OCI-LY7 (cell line): ENCODE measurements around a stretch of chr3.

- PRO-cap, result no peak
- RAMPAGE, long total RNA, result no peak
Observed at GRCh38 chr3:114623918-114624853, 330.4 kb downstream of the TIGIT start.

DNA sequence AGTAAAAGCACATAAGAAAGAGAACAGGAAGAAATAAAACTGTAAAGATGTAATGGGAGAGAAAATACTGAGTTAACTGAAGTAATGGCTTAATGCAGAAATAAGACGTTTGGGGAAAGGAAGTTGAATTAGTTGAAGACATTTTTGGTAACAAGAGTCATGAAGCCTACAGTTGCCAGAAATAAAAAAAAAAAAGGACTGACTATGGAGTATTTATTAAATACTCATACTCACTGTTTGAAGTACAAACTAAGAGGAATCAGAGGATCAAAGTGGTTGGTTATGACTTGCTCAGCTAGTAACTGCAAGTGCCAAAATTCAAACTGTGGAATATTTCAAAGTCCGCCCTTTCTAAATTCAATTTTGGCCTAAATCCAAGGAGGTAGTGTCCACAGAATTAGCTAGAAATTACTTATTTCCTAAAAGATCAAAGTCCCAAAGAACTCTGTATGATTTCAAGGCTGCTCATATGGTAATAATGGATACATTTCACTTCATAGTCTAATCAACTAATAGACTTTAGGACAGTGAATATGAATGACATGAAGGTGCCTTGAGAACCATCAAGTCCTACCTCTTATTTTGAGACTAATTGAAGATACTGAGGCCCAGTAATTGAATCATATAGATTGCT is 274.5 kb downstream of the ZBTB20 start:
- PRO-cap, result no peak
- RAMPAGE, long total RNA, result no peak

DNA sequence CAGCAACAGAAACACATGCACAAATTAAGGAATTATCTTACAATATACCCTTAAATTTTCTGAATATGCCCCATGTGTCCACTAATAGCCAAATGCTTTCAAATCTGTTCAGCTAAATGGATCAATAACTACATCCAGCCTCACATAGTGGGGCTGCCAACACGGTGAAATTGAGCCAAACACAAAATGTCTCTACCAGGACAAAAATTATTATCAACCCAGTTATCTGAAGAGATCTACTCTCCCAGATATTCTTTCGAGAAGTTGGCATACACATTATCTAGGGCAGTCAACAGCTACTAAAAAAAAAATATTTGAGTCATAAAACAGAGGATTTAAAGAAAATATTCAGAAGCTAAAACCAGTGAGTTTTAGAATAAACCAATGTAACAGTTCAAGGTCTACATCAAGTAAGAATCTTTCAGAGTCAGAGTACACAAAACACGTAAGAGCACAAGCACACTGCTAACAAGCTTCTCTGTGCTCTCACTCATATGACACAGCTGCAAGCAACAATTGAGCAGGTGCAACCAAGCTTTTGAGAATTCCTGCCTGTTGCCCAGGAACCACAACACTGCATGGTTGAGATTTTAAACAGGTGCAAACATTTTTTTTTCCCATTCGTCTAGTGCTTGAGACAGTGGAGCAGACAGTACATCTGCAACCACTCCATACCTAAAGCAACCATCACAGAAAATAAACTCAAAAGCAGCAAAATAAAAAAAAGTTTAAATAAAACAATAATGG is 247.7 kb downstream of the ZBTB20 start:
- PRO-cap, result no peak
- RAMPAGE, long total RNA, result no peak

GRCh38 chr3:115009318-115010207 is 137.5 kb downstream of the ZBTB20 start:
- PRO-cap, result no peak
- RAMPAGE, long total RNA, result no peak

DNA sequence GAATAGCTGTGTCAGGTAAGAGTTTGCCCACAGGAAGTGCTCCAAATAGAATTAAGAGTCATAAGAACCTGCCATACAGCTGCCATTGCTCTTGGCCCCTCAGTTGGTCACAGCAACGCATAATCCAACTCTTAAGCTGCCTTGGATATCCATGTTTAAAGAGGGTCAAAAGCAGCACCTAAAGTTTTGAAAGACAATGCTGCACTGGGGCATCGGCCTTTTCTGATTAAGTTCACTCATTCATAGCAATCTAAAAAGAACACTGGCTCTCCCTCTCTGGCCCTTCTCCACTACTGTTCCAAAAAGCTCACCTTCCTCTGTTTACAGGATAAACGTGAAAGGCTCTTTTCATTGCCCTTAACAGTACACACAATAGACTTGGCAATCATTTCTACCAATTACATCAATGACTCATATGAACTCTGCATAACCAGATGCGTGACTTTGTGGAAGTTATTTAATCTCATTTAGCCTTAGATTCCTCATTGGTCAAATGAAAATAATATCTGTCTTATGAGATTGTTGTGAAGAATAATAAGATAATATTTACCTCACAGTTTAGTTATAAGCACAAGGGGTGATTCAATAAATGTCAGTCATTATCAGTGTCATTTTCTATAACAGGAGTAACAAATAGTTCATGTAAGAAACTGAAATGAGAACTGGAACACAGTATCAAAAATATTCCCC is 74.5 kb downstream of the ZBTB20 start:
- PRO-cap, result no peak
- RAMPAGE, long total RNA, result no peak

GRCh38 chr3:115099429-115100009 is 47.6 kb downstream of the ZBTB20 start:
- PRO-cap, result no peak
- RAMPAGE, long total RNA, result no peak

GRCh38 chr3:115239549-115240115 is 92.5 kb upstream of the ZBTB20 start:
- PRO-cap, result no peak
- RAMPAGE, long total RNA, result no peak

GRCh38 chr3:118765914-118766347 is 268.7 kb downstream of the IGSF11 start:
- PRO-cap, result no peak
- RAMPAGE, long total RNA, result no peak

- PRO-cap, result no peak
- RAMPAGE, long total RNA, result no peak
Observed at GRCh38 chr3:118804675-118805046, 230.0 kb downstream of the IGSF11 start.

DNA sequence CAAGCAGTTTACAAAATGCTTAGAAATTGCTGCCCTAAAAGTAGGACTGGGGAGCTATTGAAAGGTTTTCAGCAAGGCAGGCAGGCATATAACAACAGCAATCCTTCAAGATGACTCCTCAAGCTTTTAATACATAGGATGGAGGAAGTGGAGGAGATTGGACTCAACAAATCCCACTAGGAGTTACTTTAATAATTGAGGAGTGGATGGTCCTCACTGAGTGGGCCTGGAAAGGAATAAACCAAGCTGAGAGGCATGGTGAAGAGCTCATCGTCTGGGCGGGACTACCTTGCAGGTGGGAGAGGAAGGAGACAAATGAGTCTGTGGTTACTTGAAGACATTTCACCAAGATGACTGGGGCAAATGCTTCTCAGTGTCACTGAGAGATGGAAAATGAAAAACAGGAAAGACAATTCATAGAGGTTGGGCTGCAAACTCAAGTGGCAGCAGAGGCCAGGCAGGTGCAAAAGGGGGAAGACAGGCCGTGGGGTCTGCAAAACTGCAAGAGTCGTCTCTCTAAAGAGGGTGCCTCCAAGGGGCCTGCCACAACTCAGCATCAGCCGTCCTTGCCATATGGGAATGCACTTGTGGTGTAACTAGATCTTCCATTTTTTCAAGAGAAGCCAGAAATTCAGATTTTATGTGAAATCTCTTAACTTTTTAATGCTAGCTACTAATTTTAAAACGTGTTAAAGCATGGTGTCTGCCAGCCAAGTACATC is 1.5 kb upstream of the ARHGAP31 start:
- PRO-cap, result no peak
- RAMPAGE, long total RNA, result no peak

- PRO-cap, result no peak
- RAMPAGE, long total RNA, result no peak
Observed at GRCh38 chr3:119589082-119589608, 8.5 kb upstream of the PLA1A start.

DNA sequence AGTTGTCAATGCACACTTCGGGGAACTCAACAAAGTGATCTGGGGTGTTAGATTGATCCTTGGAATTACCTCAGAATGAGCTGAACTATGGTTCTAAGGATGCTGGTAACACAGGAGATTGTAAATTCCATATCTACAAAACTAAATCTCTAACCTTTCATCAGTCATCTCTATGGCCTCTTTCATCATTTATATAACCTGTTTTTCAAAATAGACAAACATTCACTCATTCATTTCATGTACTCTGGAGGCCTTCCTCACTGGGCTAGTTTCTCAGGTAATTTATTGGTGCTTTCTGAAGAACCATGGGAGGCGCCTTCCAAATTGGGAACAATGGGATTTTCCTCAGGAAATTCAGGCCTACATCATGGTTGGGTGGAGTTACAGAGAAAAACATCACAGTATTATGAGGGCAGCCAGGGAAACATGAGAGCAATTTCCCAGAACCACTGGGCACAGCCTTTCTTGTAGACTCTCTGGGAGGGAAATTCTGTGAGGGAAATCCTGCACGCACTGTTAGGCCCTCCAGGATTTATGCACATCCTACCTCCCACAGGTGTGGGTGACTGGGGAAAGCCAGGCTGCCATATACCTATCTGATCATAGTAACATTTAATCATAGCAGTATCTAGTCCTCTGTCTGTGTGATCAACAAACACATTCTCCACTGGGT is 13.3 kb downstream of the POPDC2 start:
- PRO-cap, result no peak
- RAMPAGE, long total RNA, result no peak

- PRO-cap, result no peak
- RAMPAGE, long total RNA, result no peak
Observed at GRCh38 chr3:119650234-119651036, 10.0 kb downstream of the POPDC2 start.

GRCh38 chr3:119676102-119676657 is 1.0 kb downstream of the COX17 start:
- PRO-cap, result no peak
- RAMPAGE, long total RNA, result no peak

- PRO-cap, result no peak
- RAMPAGE, long total RNA, result no peak
Observed at GRCh38 chr3:119786183-119787006, 4.5 kb downstream of the NR1I2 start.

DNA sequence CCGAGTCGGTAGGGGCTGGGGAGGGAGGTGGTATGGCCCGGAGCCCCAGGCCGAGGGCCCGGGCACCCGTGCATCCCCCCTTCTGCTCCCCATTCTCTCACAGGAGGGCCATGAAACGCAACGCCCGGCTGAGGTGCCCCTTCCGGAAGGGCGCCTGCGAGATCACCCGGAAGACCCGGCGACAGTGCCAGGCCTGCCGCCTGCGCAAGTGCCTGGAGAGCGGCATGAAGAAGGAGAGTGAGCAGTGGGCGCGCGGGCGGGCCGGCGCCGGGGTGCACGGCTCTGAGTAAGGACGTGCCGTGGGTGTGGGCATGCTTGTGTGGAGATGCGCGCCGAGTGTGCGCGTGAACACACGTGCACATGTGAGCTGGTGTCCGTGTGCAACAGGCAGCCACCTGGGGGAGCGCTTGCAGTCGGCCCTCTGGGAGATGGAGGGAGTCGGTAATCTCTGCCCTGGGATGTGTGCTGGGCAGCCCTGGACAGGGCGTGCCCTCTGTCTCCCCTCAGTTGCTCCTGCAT is 28.1 kb downstream of the NR1I2 start:
- PRO-cap, result no peak
- RAMPAGE, long total RNA, result no peak

- PRO-cap, result no peak
- RAMPAGE, long total RNA, result no peak
Observed at GRCh38 chr3:119925701-119926664, 144.1 kb downstream of the NR1I2 start.

- PRO-cap, result bidirectional peak, plus-strand start at chr3:120095249, minus-strand start at chr3:120094932; unidirectional peak, plus-strand start at chr3:120095397; bidirectional peak, plus-strand start at chr3:120095525, minus-strand start at chr3:120095477
- RAMPAGE, long total RNA, result no peak
Observed at GRCh38 chr3:120094736-120095607, 725 bp upstream of the GSK3B start.

DNA sequence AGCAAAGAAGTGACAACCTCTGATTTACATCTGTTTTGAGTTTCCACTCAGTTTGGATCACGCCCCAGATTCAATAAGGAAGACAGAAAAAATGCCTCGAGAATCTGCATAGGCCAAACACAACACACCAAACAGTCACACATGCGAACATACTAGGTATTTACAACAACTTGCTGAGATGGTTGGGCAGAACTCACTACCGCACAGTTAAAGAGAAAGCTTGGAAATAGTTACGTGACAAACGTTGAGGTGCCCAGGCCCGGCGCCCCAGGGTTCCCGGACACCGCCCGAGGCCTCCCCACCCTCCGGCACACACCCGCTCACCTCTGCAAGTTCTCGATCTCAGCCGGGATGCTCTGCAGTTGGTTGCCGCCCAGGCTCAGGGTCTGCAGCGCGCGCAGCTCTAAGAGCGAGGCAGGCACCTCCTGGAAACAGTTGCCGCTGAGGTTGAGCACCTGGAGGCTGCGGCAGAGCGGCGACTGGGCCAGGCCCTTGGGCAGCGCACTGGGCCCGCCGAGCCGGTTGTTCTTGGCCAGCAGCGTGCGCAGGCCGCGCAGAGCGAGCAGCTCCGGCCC is 647 bp downstream of the LRRC58 start:
- PRO-cap, result bidirectional peak, plus-strand start at position 470 of the sequence, minus-strand start at position 344 of the sequence
- RAMPAGE, long total RNA, result no peak

GRCh38 chr3:120498939-120499437 is 48.2 kb upstream of the FSTL1 start:
- PRO-cap, result no peak
- RAMPAGE, long total RNA, result no peak